ENCODE measurements around a stretch of chr1.

- PRO-cap, result bidirectional peak, plus-strand start at chr1:234608342, minus-strand start at chr1:234608206
- RAMPAGE, long total RNA, 2 experiments, result no peak in any of the 2 experiments
Observed at GRCh38 chr1:234607971-234608888, 1.7 kb downstream of the IRF2BP2 start.

- PRO-cap, result no peak
- RAMPAGE, long total RNA, 2 experiments, result no peak in any of the 2 experiments
Observed at GRCh38 chr1:234707485-234708017, 97.6 kb upstream of the IRF2BP2 start.

DNA sequence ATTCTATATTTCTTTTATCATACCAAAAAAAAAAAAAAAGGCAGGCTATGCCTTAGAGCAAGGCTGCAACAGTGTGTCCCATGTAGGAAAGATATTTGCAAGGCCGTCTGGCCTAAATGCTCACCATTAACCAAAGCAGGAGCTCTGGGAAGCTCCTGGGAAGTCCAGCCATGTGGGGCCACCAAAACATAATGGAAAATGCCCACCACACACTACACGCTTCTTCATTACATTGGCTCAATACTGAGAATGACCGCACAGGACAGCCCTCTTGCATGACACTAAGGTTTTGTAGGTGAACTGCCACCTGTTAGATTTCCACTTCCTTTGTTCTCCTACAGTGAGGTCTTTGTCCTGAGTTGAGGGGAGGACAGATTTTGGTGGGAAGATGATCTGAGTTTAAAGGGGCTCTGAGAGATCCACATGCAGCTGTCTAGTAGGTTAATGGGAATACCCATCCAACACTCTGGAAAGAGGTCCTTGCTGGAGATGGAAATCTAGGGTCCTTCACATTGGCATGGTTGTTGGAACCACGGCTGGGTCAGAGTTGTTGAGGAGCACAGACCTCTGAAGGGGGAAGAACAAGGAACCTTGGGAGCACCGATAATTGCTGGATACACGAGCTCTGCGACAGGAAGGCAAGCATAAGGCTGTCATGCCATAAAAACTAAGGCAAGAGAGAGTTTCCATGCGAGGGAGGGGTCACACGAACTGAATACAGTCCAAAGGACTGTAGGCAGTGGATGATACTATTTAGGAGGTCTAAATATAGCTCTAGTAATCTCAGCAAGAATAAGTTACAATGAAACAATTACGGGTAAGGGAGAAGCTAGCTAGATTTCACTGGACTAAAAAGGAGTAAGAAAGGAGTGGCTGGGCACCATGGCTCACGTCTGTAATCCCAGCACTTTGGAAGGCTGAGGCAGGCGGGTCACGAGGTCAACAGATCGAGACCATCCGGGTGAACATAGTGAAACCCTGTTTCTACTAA, 105.5 kb upstream of the IRF2BP2 start:
- PRO-cap, result no peak
- RAMPAGE, long total RNA, 2 experiments, result no peak in any of the 2 experiments

DNA sequence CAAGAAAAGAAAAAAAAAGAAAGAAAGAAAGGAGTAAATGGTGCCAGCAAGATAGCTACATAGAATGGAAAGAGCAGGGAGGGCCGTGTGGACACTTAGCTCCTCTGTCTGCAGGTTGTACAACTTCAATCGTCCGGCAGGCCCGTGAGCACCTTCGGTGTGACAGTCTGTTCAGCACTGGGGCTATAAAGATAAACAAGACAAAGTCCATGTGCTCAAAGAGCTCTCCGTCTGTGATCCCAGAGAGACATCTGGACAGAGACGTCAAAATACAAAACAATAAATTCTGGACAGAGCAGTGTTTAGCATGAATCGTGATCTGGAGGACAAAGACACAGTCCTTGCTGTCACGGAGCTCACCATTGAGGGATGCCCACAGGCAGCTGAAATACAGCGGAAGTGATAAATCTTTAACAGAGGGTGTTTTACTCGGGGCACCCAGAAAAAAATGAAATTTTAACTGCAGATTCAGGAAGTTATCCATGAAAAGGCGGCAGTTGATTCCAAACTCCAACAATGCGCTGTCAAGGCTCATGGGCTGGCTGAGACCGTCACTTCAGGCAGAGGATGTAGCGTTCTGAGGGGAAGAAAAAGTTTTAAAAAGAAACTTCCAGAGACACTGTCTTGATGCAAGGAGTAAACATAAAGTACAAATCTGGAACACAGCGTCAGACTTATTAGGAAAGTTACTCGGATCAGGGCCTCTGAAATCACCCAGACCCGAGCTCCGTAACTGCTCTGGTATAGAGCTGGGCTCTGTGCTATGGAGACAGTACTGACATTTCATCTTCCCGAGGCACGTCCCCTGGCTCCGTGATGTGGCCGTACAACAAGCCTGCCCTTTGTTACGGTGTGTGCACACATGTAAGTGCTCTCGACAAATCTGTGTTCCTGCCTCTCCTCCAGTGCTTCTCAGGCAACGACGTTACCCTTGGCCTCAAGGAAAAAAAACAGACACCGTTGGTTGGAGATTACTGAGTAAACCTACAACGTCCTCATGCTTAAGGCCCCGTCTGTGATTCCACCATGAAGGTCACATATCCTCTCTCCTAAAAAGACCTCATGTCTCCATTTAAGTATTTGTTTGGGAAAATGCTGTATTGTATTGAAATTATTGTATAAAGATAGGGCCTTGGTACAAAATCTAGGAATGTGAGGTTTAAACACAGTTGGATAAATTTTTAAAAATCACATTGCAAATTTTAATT, 106.7 kb upstream of the IRF2BP2 start:
- PRO-cap, result bidirectional peak, plus-strand start at position 772 of the sequence, minus-strand start at position 571 of the sequence
- RAMPAGE, long total RNA, 2 experiments, result no peak in any of the 2 experiments

DNA sequence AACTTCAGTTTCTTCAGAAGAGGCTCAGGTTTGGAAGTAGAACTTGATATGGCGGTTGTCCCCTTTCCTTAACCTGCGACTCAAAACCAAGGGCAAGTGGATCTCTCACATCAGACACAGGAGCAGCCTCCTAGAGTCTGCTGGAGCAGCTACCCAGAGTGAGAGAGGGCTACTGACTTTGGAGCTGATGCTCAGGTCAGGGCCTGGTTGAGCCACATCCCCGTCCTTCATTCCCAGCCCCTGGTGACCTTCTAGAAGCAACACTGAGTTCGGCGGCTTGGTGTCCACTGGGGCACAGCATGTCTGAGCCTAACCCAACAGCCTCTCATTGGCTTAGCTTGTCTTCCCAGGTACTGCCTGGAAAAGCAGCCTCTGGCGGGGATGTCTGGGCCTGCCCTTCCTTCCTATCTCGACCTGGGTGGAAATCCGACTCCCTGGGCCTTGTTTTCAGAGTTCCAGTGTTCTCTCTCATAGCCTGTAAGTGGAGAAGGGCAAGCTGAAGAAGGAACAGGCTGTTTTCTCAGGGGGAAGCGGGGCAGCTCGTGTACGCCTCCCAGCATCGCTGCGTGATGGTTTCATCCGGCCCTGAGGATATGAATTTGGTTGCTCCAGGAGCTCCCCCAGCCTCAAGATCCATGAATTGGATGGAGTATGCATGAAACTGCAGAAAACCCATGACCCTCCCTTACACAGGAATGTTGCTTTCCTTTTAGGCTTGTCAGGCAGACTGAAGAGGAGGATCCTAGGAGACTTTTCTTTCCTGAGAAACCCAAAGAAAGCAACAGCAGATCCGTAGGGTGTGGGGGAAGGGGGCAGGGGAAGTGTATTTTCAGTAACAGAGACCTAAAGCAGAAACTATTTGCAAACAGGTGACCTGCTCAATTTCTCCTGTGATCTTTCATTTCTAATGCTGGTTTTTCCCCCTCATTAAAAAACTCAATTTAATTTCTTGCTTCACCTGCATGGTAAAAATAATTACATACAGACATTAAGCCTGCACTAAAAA, 116.5 kb upstream of the IRF2BP2 start:
- PRO-cap, result no peak
- RAMPAGE, long total RNA, 2 experiments, result no peak in any of the 2 experiments

- PRO-cap, result no peak
- RAMPAGE, long total RNA, 2 experiments, result no peak in any of the 2 experiments
Observed at GRCh38 chr1:234770064-234770665, 160.2 kb upstream of the IRF2BP2 start.

DNA sequence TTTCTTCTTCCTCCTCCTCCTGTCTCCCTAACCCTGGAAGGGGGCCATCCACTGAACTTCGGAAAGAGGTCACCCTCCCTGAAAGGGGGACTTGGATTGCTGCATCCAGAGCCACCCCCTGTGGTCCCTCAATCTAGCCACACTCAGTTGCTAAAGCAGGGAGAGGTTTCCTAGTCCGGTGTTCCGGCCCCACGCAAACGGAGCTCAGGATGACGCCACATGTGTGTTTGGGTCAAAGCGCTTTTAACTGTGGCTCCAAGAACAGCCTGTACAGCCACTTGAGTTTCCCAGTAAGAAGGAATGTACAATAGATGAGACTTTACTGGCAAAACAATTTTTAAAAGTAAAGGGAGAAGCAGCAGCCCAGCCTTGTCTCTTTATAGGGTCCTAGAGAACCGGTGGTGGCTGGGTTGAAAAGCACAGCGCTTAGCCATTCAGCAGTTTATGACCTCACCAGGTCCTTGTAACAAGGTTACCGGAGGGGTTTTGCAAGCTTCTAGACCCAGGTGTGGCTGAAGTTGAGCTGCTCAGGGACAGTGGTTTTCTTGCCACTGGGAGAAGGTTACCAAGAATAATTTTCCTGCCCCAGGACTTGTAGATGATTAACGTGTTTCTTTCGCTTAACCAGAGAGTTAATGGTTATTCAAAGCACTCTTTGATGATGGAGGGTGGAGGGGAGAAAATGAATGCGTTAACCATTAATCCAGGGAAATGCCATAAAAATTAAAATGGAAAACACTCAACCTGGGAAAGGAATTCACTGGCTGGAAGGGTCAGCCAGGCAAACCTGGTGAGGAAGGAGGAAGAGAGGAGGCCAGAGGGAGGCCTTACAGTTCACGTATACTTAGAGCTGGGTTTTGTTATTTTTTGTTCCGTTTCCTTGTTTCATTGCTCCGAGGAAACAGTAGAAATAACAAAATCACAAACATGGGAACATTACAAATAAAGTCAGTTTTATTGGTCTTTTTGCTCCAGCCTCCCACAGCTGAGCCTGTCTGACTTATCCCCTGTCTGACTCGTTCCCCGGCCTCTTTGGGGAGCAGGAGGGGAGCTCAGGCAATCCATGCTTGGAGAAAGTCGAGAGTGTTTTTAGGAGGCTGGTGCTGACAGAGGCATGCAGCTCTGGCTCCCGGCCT, 207.3 kb upstream of the IRF2BP2 start:
- PRO-cap, result bidirectional peak, plus-strand start at position 271 of the sequence, minus-strand start at position 135 of the sequence
- RAMPAGE, long total RNA, 2 experiments, result no peak in any of the 2 experiments

GRCh38 chr1:234823270-234823888, 213.4 kb upstream of the IRF2BP2 start:
- PRO-cap, result no peak
- RAMPAGE, long total RNA, 2 experiments, result no peak in any of the 2 experiments

DNA sequence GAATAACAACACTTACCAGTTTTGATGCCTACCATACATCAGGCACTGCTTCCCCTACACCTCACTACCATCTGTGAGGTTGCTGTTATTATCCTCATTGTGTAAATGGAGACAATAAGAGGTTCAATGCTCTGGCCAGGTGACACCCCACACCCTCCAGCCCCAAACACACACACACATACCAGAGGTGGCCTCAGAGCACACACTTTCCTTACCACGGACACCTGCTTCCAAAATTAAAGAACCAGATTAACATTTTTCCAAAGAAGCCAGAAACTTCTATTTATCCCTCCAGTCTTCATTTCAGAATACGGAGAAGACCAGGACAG, 213.9 kb upstream of the IRF2BP2 start:
- PRO-cap, result no peak
- RAMPAGE, long total RNA, 2 experiments, result no peak in any of the 2 experiments

- PRO-cap, result unidirectional peak, minus-strand start at chr1:234876328
- RAMPAGE, long total RNA, 2 experiments, result no peak in any of the 2 experiments
Observed at GRCh38 chr1:234876079-234876884, 252.4 kb downstream of the TOMM20 start.

DNA sequence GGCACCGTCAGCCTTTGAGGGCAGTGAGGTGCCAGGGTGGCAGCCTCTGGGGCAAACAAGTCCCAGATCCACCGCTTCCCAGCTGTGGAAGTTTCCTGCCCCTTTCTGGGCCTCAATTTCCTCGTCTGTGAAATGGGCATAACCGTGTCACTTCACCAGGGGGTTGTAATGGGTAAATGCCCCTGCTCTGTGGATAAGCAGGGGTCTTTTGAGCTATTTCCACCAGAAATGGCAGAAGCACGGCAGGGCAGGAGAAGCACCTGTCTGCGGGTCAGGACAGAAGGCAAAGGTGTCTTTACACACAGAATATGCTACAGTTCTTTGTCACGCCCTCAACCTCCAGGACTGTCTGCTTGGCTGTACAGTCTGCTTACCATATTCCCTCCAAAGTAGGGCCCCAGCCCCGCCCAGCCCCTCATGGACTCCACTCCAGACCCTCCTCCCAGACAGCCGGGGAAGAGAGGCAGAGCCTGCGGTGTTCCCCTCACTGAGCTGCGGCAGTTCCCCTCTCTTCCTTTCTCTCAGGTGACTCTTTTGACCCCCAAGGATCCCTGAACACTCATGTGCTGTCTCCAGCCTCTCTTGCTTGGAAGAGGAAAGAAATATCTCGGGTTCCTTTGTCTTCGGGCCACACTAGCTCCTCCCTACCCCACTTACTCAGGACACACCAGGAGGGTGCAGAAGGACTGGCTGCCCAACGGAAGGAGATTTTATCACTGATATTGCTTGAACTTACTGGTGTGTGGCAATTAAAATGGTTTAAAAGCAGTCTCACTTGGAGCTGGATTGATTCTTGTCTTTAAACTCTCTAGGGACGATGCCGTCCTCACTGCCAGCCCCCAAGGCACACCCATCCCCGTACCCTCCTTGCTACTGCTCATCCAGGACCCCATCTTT, 169.9 kb downstream of the TOMM20 start:
- PRO-cap, result no peak
- RAMPAGE, long total RNA, 2 experiments, result no peak in any of the 2 experiments

GRCh38 chr1:234964955-234965567, 163.6 kb downstream of the TOMM20 start:
- PRO-cap, result no peak
- RAMPAGE, long total RNA, 2 experiments, result no peak in any of the 2 experiments

DNA sequence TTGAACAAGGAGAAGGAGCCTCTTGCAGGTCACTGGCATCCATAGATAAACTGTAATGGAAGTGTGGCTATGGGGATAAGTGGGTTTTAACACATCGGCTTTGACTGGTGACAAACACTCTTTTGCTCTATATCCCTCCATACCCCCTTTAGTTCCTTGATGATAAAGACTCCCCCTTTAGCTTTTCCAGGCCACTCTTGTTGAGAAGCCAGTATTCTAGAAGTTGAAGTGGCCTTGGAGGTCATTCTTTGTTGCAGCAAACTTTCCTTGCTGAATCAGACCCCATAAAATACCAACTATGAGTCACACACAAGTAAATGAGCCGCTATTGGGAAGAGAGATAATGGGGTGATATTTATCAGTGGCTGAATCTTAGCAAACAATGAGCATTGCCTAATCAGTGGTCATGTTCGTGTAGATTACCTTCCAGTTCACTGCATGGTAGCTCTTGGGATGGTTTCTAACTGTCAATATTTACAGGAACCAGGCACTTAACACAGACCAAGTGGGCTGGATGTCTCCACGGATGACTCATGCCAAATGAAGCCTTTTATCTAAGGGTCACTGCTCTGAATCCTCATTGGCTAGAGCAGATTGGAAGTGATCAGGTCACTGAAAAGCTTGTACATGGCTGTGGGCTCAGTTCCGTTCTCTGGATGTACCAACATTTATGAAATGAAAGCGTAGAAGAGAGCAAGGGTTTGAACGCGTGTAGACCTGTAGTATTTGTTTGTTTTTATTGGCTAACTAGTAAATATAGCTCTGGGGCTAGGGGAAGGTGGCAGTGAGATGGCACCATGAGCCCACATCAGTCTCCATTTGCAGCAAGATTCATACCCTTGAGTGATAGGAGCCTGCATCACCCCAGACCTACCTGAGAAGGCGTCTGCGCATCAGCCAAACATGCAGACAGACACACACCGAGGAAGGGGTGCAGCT, 153.5 kb downstream of the TOMM20 start:
- PRO-cap, result bidirectional peak, plus-strand start at position 580 of the sequence, minus-strand start at position 466 of the sequence
- RAMPAGE, long total RNA, 2 experiments, result no peak in any of the 2 experiments

GRCh38 chr1:234980700-234981503, 147.7 kb downstream of the TOMM20 start:
- PRO-cap, result bidirectional peak, plus-strand start at chr1:234980953, minus-strand start at chr1:234980936; bidirectional peak, plus-strand start at chr1:234981200, minus-strand start at chr1:234981015
- RAMPAGE, long total RNA, 2 experiments, result no peak in any of the 2 experiments

GRCh38 chr1:234997776-234998933, 130.5 kb downstream of the TOMM20 start:
- PRO-cap, result bidirectional peak, plus-strand start at chr1:234998363, minus-strand start at chr1:234998231; bidirectional peak, plus-strand start at chr1:234998533, minus-strand start at chr1:234998413
- RAMPAGE, long total RNA, 2 experiments, result no peak in any of the 2 experiments

GRCh38 chr1:235015803-235016219, 112.8 kb downstream of the TOMM20 start:
- PRO-cap, result no peak
- RAMPAGE, long total RNA, 2 experiments, result no peak in any of the 2 experiments

- PRO-cap, result no peak
- RAMPAGE, long total RNA, 2 experiments, result no peak in any of the 2 experiments
Observed at GRCh38 chr1:235063137-235063634, 65.5 kb downstream of the TOMM20 start.

DNA sequence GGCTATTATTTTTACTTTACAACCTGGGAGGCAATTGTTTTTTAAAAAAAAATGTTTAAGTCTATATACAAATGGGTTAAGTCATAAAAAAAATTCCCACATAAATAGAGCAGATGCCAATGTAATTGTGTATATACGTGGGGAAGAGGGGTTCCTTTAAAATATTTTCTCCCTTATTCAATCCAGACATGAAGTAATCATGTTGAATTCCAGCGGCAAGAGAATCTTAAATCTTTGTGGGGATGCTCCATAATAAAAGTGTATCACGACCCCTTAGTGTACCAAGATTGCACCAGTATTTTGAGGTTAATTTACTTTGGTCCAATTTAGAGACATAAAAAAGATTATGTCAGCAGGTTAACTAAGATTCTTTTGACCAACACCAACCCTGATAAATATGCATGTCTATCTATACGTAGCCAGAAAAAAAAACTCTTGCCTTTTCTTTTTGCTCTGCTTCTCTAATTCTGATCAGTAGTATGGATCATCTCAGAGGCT, 62.0 kb downstream of the ARID4B start:
- PRO-cap, result no peak
- RAMPAGE, long total RNA, 2 experiments, result no peak in any of the 2 experiments

- PRO-cap, result no peak
- RAMPAGE, long total RNA, 2 experiments, result no peak in any of the 2 experiments
Observed at GRCh38 chr1:235297473-235297764, 30.6 kb downstream of the ARID4B start.

DNA sequence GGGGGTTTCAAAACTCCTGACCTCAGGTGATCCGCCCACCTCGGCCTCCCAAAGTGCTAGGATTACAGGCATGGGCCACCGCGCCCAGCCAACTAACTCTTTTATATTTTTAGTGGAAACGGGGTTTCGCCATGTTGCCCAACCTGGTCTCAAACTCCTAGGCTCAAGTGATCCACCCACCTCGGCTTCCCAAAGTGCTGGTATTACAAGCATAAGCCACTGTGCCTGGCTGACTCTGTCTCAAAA, 26.2 kb downstream of the ARID4B start:
- PRO-cap, result no peak
- RAMPAGE, long total RNA, 2 experiments, result no peak in any of the 2 experiments

Data from right atrium auricular region (tissue), 2 donors.